ENCODE results near the gene LCN1.

GRCh38 chr9:134344155-134344804 is 18.0 kb downstream of the RXRA start:
- RRBS: no CpG with 5 or more reads among the region's 14 CpGs

GRCh38 chr9:134347995-134348909 is 22.0 kb downstream of the RXRA start:
- RRBS: 83% methylated on average over 7 of the region's 31 CpGs

GRCh38 chr9:134353471-134353965 is 27.3 kb downstream of the RXRA start:
- RRBS: no CpG with 5 or more reads among the region's 15 CpGs

- RRBS: no CpG with 5 or more reads among the region's 46 CpGs
Measured at GRCh38 chr9:134359745-134360784, 33.8 kb downstream of the RXRA start.

- RRBS: no CpG with 5 or more reads among the region's 29 CpGs
Measured at GRCh38 chr9:134371625-134372297, 45.5 kb downstream of the RXRA start.

- RRBS: no CpG with 5 or more reads among the region's 28 CpGs
Measured at GRCh38 chr9:134372547-134373478, 46.6 kb downstream of the RXRA start.

DNA sequence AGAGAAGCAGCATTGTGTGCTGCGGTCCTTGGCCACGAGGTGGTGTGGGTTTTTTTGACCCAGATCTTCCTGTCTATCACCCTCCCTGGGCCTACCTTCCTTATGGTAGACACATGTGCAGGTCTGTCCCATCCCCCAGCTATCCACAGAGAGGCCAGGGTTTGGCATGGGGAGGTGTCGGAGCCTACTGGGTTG is 47.1 kb downstream of the RXRA start:
- RRBS: no CpG with 5 or more reads among the region's 3 CpGs

GRCh38 chr9:134411347-134411945 is 85.2 kb downstream of the RXRA start:
- RRBS: no CpG with 5 or more reads among the region's 19 CpGs

GRCh38 chr9:134412821-134413328 is 86.6 kb downstream of the RXRA start:
- RRBS: no CpG with 5 or more reads among the region's 10 CpGs

- RRBS: 23% methylated on average over 6 of the region's 21 CpGs
Measured at GRCh38 chr9:134468848-134469522, 142.7 kb downstream of the RXRA start.

DNA sequence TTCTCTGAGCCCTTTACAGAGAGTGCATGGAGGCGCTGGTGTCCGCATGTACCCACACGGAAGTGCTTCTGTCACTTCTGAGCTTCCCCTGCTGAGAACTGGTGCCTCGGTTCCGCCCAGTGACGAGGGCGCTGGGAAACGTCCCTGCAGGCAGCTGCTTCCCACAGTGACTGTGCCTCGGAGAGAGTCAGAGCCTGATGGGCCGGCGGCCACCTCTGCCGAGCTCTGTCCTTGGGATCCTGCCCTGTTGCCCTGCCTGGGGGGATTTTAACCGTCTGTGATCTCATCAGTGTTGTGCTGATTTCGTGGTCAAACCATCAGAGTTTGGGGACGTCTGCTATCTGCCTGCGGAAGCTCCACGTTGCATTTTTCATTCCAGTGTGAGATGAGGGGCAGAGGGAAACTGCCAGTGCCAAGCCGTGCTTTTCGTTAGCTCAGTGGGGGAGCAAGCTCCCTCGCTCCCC is 153.0 kb upstream of the COL5A1 start:
- RRBS: no CpG with 5 or more reads among the region's 20 CpGs

DNA sequence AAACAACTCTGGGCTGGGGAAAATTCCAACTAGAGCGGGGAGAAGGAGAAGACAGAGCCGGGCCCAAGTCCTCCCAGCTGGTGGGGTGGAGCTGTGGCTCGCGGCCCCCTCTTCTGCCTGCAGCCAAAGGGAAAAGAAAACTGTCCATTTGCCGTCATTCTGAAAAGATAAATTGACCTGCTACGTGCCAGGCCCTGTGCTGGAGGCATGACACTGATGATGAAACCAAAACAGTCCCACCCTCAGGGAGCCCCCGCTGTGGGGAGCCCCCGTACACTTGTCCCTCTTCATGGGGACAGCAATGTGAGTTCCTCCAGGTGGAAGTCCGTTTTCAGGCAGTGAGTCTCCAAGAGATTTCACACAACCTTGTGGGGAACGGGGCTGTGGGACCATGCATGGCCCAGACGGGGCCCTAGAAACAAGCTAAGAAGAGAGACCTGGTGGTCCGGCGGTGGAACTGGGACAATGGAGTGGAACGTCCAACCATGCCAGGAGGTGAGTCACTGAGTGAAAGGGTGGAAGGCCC is 114.8 kb upstream of the COL5A1 start:
- RRBS: no CpG with 5 or more reads among the region's 14 CpGs

- RRBS: no CpG with 5 or more reads among the region's 29 CpGs
Measured at GRCh38 chr9:134551692-134552649, 89.6 kb upstream of the COL5A1 start.

DNA sequence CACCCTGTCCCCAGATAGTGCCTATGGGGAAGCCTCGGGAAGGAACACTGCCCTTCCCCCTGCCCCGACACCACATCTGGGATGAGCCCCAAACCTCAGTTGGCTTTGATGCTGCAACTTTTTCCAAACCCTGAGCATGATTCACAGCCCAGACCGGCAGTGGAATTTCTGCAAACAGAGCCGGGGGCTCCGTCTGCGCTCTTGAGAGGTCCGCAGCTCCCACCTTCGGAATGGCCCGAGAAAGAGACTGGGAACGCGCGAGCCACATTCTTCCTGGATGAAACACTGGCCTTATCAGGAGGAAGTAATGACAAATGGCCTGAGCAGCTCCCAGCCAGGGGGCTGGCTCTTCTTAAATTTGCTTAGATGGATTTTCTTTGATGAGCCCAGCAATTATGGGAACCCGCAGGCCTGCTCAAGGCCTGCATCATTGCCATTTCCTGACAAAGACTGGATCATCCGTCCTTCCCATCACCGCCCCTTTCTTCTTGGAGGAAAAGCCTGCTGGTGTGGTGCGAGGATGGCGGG is 39.0 kb upstream of the COL5A1 start:
- RRBS: no CpG with 5 or more reads among the region's 17 CpGs

DNA sequence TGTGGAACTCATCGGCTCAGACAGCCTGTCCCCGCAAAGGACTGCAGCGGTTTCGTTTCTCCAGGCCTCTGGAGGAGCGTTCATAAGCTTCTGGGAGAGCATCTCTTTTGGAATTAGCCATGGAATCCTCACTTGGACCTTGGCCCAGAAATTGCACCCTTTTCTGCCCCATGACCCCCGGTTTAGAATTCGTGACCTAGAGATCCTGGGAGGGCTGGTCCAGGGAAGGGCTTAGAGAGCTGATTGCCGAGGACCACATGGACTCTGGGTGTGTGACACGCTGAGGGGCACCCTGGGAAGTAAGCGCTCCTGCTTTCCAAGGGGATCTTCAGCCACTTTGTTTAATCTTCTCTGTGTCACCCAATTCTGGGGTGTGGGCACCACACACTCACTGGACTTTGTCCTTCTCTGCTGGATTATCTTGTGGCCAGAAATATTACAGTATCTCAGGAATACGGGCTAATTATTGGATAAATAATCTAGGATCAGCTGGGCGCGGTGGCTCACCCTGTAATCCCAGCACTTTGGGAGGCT is 50.8 kb downstream of the COL5A1 start:
- RRBS: no CpG with 5 or more reads among the region's 13 CpGs

- RRBS: 66% methylated on average over 2 of the region's 21 CpGs
Measured at GRCh38 chr9:135255262-135255989, 168.0 kb downstream of the OLFM1 start.

GRCh38 chr9:135281904-135282875 is 194.7 kb downstream of the OLFM1 start:
- RRBS: no CpG with 5 or more reads among the region's 25 CpGs

DNA sequence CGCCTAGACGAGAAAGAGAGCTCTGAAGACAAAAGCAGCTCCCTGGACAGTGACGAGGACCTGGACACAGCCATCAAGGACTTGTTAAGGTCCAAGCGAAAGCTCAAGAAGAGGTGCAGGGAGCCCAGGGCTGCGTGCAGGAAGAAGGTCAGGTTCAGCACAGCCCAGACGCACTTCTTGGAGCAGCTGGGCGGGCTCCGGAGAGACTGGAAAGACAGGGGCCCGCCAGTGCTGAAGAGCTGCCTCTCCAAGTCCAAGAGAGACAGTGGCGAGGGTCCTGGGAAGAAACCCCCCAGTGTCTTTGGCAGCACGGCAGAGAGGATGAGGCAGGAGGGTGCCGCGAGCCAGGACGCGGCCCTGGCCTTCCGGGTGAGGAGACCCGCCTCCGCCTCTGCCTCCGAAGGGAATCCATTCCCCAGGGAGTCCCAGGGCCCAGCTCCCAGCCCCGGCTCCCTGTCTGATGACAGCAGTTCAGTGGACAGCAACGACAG is 7.0 kb downstream of the PPP1R26 start:
- RRBS: 94% methylated on average over 4 of the region's 21 CpGs

- RRBS: 79% methylated on average over 5 of the region's 17 CpGs
Measured at GRCh38 chr9:135501567-135501983, 1.1 kb downstream of the MRPS2 start.

GRCh38 chr9:135521233-135521554 is at the start of gene LCN1:
Gene LCN1, plus strand, starts transcription at chr9:135521440.
- RRBS: 71% methylated on average over 2 of the region's 7 CpGs